Prostate gland (tissue), 2 donors: ENCODE measurements around the gene ZNF780A.

- PRO-cap: no peak
- RAMPAGE, long total RNA, 2 experiments: no peak in any of the 2 experiments
These were observed 59.8 kb upstream of the FBL start for GRCh38 chr19:39906065-39906359.

GRCh38 chr19:40089910-40091271 is at the start of gene ZNF780A:
Gene ZNF780A (minus strand): TSS chr19:40090943.
- PRO-cap: unidirectional peak, plus-strand start at chr19:40090390; bidirectional peak, plus-strand start at chr19:40090830, minus-strand start at chr19:40090661; bidirectional peak, plus-strand start at chr19:40090990, minus-strand start at chr19:40090938
- RAMPAGE, long total RNA, 2 experiments: start-site peak on the minus strand in 2 of 2 experiments, at chr19:40090875-40090955 at its widest, 44 to 97 reads per replicate

DNA sequence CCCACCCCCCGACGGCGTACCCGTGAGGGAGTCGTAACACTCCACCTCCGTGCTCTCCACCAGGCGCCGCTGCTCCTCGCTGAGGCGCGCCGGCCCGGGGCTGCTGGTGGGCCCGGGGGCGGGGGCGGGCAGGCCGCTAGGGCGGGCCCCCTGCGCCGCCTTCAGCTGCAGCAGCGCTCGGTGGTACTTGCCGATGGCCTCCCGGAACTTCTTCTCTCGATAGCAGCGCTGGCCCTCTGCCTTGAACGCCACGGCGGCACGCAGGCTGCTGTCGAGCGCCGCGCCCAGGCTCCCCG is 301 bp downstream of the TTC9B start:
- PRO-cap: no peak
- RAMPAGE, long total RNA, 2 experiments: no peak in any of the 2 experiments

- PRO-cap: bidirectional peak, plus-strand start at chr19:40285139, minus-strand start at chr19:40284949
- RAMPAGE, long total RNA, 2 experiments: no peak in any of the 2 experiments
These were observed 747 bp downstream of the AKT2 start for GRCh38 chr19:40284194-40285002.

DNA sequence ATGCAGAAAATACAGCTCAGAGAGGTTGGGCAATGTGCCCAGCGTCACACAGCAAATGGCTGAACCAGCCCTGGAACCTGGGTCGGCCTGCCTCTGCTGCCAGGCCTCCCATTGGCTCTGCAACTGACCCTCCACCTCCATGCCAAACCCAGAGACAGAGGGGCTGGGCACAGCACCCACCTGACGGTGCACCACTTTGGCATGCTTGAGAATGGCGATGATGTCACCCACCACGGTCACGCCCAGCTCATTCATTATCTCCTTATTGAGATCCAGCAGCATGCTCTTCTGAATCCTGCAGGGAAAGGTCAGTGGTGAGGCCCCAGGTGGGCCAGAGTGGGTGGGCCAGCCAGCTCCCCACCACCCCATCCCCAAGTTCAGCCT is 12.3 kb downstream of the C19orf47 start:
- PRO-cap: no peak
- RAMPAGE, long total RNA, 2 experiments: no peak in any of the 2 experiments

- PRO-cap: no peak
- RAMPAGE, long total RNA, 2 experiments: no peak in any of the 2 experiments
These were observed 517 bp downstream of the C19orf47 start for GRCh38 chr19:40347525-40348234.

GRCh38 chr19:40358565-40359135 is 10.2 kb downstream of the PLD3 start:
- PRO-cap: no peak
- RAMPAGE, long total RNA, 2 experiments: no peak in any of the 2 experiments

DNA sequence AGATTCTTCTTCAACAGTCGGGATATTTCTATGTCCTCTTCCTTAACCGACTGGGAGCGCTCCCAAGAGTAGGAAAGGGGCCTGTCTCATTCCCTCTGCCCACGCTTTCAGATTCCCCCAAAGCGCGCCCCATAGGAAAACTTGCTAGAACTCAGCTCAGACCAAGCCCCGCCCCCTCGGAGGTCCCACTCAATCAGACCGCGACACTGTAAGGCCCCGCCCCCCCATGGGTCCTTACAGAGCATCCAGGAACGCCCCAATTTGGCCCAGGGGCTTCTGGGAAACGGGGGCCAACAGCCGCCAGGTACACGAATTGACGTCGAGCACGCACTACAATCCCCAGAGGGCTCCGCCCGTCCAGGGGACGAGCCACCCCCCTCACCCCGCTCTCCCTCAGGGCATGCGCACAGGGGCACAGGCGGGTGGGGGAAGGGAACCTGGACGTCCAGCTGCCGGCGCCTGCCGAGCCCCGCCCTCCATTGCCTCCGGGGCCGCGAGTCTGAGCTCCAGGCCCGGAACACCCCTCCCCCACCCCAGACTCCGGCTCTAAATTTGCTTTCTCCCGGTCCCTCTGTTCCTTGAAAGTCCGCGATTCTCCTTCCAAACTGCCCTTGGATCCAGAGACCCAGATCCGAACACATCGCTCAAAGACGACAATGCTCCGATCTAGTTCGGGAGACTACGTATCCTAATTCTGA is 1.0 kb downstream of the SERTAD3 start:
- PRO-cap: bidirectional peak, plus-strand start at position 479 of the sequence, minus-strand start at position 114 of the sequence
- RAMPAGE, long total RNA, 2 experiments: no peak in any of the 2 experiments

- PRO-cap: unidirectional peak, plus-strand start at chr19:40463885
- RAMPAGE, long total RNA, 2 experiments: no peak in any of the 2 experiments
These were observed 1.9 kb downstream of the BLVRB start for GRCh38 chr19:40463698-40463995.

DNA sequence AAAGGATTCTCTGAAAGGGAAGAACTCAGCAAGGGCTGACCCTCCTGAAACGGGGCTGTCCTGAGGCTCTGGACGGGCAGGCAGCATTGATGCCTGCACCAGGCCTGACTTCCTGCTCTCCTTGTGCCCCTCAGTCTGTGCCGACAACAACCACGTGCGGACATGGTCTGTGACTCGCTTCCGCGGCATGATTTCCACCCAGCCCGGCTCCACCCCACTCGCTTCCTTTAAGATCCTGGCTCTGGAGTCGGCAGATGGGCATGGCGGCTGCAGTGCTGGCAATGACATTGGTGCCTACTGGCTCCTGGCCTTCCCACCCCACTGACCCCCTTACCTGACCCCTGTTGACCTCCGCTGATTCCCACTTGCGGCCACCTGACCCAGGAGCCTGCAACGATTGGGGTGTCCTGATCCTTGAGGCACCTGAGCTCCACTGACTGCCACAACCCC is 11.8 kb downstream of the SHKBP1 start:
- PRO-cap: no peak
- RAMPAGE, long total RNA, 2 experiments: no peak in any of the 2 experiments

- PRO-cap: no peak
- RAMPAGE, long total RNA, 2 experiments: no peak in any of the 2 experiments
These were observed 9.7 kb upstream of the LTBP4 start for GRCh38 chr19:40591194-40592119.

- PRO-cap: unidirectional peak, plus-strand start at chr19:40600487
- RAMPAGE, long total RNA, 2 experiments: no peak in any of the 2 experiments
These were observed 1.2 kb upstream of the LTBP4 start for GRCh38 chr19:40599824-40600566.

DNA sequence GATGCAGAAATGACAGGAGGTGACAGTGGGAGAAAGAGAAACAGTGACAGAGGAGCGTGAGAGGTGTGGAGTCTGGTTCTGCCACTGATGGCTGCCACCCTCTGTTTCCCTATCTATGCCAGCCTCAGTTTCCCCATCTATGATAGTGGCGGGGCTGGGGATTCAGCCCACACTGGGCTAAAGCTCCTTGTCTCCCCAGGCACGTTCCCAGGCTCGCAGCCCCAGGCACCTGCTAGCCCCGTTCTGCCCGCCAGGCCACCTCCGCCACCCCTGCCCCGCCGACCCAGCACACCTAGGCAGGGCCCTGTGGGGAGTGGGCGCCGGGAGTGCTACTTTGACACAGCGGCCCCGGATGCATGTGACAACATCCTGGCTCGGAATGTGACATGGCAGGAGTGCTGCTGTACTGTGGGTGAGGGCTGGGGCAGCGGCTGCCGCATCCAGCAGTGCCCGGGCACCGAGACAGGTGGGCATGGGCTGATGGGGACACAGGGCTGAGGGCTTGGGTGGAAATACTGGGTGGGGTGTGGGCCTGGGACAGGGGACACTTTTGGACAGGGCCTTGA is 21.1 kb downstream of the LTBP4 start:
- PRO-cap: no peak
- RAMPAGE, long total RNA, 2 experiments: no peak in any of the 2 experiments

DNA sequence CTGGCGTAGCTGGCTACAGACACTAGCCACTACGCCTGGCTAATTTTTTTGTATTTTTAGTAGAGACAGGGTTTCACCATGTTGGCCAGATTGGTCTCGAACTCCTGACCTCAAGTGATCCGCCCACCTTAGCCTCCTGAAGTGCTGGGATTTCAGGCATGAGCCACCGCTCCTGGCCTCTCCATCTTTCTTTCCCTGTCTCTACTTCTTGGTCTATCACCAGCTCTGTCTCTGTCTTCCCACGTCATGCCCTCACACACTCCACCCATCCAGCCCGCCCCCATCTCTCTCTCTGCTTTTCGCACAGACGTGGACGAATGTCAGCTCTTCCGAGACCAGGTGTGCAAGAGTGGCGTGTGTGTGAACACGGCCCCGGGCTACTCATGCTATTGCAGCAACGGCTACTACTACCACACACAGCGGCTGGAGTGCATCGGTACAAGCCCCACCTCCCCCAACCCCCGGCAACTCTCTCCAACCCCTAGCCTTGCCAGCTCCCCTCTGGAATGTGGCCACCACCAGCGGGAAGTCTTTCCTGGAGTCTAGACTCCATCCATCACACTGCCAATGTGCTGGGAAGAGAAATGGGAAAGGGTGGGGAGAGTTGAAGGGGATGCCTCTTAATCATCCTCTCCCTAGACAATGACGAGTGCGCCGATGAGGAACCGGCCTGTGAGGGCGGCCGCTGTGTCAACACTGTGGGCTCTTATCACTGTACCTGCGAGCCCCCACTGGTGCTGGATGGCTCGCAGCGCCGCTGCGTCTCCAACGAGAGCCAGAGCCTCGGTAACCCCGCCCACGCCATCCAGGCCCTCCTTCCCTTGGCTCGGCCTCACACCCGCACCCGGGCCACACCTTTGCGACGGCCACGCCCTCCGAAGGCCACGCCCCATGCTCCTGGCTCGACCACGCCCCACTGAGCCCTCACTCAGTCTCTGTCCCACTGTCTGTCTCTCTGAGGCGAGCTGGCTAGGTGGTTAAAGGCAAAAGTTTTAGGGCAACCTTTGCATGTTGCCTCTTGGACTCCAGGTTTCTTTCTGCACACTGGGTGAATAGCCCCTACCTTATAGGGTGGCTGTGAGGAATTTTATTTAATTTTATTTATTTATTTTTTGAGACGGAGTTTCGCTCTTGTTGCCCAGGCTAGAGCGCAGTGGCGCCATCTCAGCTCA is 22.5 kb downstream of the LTBP4 start:
- PRO-cap: no peak
- RAMPAGE, long total RNA, 2 experiments: start-site peak on the plus strand in 1 of 2 experiments, centred at positions 369 to 699 of the sequence, 19 to 33 reads per replicate

DNA sequence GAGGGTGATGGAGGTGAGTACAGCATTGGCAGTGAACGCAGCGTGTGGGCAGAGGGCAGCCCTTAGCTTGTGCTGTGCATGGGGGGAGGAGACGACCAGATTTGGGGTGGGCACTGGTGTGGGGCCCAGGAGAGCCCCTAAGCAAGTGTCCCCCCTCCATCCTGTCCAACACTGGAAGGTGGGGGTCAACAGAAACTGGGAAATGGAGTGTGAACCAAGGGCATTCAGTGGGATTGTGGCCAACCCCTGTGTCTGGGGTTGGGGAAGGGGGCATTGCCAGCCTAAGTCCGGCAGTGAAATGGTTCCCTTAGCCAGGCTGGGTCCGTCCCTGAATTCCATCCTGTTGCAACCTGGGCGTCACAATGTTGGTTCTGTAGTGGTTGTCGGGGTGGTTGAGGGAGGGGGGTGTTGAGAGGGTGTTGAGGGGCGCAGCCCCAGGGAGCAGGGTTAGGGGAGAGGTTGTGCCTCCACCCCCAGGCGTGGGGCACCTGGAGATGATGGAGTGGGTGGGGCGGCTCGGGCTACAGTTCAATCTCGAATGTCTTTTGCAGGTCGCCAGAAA is 23.4 kb downstream of the NUMBL start:
- PRO-cap: no peak
- RAMPAGE, long total RNA, 2 experiments: no peak in any of the 2 experiments

- PRO-cap: no peak
- RAMPAGE, long total RNA, 2 experiments: no peak in any of the 2 experiments
These were observed 12.9 kb upstream of the NUMBL start for GRCh38 chr19:40703260-40703774.

DNA sequence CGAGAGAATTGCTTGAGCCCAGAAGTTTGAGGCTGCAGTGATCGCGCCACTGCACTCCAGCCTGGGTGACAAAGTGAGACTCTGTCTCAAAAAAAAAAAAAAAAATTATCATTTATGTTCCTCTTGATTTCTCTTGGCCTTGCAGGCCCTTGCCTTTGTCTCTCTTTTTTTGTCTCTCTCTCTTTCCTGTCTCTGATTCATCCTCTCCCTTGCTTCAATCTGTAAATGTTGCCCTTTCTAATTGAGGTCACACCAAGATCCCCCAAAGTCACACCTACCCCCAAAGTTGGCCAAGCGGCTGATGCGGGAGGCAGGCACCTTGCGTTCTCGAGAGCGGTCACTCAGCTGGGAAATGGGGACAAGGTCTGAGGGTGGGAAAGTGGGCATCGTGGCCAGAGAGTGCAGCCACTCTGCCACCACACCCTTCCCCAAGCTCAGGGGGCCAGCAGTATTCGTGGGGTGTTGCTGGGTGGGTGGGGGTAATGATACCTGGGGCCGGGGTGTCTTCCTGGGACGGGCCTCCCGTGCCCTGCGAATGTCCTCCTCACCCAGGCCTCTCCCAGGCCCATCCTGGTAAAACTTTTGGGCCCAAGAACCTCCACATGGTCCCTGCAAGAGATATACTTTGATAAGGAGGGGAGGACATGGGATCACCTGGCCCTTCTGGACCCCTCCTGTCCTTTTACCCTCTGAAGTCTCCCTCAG is 2.7 kb downstream of the COQ8B start:
- PRO-cap: no peak
- RAMPAGE, long total RNA, 2 experiments: no peak in any of the 2 experiments

- PRO-cap: no peak
- RAMPAGE, long total RNA, 2 experiments: no peak in any of the 2 experiments
These were observed 2.5 kb downstream of the ITPKC start for GRCh38 chr19:40719398-40719831.

DNA sequence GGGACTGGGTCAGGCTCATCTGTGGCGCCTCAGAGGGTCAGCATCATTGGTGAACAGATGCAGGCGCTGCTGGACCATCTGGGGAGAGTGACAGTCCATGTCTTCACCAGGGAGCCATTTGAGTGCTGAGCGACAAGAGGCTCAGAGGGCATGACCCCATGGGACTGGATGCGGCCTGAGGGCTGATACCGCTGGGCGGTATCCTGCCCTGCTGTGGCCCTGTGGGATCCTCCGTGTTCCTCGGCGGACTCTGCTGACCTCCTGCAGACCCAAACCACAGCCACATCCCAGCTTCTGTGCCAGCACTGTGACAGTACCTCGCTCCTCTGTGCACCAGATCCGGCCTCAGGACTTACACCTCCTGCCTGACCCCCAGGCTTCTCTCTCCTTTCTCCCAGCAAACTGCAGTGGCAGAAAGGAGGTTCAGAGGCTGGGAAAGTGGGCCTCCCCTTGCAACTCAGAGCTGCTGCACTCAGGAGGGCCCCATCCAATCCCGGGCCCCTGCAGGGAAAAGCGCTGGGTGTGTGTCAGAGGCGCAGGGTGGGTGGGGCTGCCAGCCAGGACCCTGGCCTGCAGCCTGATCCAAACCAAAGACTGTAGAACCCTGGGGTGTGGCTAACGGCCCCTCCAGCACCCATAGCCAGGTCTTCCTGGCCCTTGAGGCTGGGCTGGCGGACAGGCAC is 10.2 kb downstream of the ACTMAP start:
- PRO-cap: no peak
- RAMPAGE, long total RNA, 2 experiments: start-site peak on the plus strand in 1 of 2 experiments, centred at position 111 of the sequence, 39 reads per replicate

GRCh38 chr19:40799348-40800182 is 574 bp downstream of the EGLN2 start:
- PRO-cap: unidirectional peak, minus-strand start at chr19:40799699
- RAMPAGE, long total RNA, 2 experiments: no peak in any of the 2 experiments